ENCODE measurements around the gene BARD1.

- RRBS, result no CpG with 5 or more reads among the region's 7 CpGs
These were observed 245.6 kb downstream of the IKZF2 start for GRCh38 chr2:212905687-212906416.

- RRBS, result no CpG with 5 or more reads among the region's 3 CpGs
These were observed 47.3 kb downstream of the IKZF2 start for GRCh38 chr2:213104094-213104450.

DNA sequence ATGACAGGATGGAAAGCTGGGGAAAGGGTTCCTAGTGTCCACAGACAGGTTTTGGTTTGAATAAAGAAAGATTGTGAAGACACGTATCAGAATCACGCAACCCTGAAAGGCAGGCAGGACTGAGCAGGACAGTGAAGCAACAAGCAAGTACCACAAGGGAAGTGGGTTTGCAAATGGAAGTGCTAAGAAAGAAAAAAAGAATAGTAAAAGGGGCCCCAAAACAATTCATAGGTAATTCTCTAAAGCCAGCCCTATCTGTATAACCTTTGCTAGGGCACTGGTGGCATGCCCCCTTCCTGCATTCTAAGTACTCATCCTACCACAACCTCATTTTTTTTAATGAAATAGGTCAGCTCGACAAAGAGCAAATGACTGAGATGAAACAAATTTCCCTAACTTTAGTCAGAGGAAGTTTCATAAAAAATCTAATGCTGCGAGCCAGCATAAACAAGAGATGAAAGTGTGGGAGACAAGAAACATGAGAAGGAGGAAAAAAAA is 32.3 kb downstream of the IKZF2 start:
- RRBS, result no CpG with 5 or more reads among the region's 4 CpGs

- RRBS, result no CpG with 5 or more reads among the region's 12 CpGs
These were observed 126.0 kb downstream of the BARD1 start for GRCh38 chr2:214683467-214683951.

- RRBS, result under 1% methylated on average over 27 of the region's 113 CpGs
These were observed at the start of gene BARD1 for GRCh38 chr2:214809329-214810431. Gene BARD1, minus strand, starts transcription at chr2:214809683.

- RRBS, result no CpG with 5 or more reads among the region's 4 CpGs
These were observed 18.0 kb upstream of the ATIC start for GRCh38 chr2:215293796-215294420.

DNA sequence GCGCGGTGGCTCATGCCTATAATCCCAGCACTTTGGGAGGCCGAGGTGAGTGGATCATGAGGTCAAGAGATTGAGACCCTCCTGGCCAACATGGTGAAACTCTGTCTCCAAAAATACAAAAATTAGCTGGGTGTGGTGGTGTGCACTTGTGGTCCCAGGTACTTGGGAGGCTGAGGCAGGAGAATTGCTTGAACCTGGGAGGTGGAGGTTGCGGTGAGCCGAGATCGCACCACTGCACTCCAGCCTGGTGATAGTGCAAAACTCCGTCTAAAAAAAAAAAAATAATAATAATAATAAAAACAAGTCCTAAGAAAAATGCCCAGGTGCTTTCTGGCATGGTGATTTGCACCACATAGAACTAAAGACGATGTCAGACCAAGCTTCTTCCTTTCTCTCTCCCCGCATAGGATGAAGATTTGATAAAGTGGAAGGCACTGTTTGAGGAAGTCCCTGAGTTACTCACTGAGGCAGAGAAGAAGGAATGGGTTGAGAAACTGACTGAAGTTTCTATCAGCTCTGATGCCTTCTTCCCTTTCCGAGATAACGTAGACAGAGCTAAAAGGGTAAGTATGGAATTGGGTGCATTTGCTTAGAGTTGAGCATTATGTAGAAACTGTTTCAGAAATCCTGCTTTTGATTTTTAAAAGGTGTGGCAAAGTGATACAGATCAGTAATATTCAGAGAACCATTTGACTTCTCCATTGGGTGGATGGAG is 37.0 kb downstream of the ATIC start:
- RRBS, result no CpG with 5 or more reads among the region's 11 CpGs

- RRBS, result no CpG with 5 or more reads among the region's 3 CpGs
These were observed 18.5 kb downstream of the FN1 start for GRCh38 chr2:215417365-215417793.

DNA sequence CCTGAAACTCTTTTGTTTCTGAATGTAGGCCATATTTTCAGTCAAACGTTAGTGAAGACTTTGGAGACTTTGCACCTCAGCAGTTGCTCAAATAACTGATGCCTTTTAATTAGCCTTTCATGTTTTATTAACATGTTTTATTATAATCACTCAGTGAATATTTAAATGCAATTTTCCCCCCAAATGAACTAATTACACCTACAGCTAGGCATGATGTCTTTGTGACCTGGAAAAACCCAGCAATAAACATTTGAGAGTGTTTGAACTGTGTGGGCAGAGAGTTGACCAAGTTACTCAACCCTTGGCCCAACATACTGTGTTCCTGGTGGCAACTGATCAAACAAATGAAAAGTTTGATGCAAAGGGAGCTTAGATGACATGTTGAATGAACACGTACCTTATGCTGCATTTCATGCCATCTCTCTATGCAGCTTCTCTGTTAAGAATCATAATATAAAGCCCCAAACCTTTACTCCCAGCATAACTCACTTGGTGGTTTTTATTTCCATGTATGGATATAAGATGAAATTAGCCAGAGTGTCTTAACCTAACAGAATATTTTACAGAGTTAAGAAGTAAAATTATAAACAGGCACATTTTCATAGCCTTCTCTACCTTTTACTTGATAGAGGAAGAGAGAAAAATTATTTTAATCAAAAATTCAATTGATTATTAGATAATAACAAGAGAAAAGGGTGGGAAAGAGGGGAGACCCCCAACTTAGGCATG is 17.3 kb downstream of the FN1 start:
- RRBS, result no CpG with 5 or more reads among the region's 2 CpGs

- RRBS, result no CpG with 5 or more reads among the region's 11 CpGs
These were observed 7.8 kb downstream of the FN1 start for GRCh38 chr2:215428112-215428421.

DNA sequence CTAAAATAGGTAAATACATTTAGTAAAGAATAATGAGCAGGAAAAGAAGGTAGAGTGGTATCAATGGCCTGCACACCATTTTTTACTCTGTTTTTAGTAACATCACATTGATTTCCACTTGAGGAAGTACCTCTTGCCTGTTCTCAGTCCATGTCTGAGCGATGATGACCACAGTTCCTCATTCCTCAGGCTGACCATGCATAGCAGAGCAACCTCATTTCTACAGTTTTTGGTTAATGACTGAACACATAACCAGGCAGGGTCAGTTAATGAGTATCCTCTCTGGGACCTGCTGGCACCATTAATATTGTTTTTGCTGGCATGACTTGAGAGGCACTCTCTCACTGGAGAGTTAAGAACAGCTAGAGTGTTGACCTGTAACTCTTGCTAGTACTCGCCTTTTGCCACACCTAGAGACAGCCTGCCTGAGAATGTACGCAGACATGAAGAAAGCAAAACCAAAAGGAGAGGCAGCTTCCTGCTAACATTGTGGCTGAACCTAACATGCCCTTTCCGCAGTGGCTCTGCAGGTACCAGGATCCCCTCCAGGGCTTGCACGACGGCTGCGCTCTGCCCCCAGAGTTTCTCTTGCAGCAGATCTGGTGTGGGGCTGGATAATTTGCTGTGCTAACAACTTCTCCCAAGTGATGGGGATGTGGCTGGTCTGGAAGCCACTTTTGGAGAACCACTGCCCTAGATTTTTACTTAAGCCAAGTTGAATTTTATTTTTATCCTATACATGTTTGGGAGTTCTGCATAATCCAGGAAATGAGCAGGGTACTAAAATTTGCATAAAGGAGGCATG is 23.8 kb downstream of the PECR start:
- RRBS, result no CpG with 5 or more reads among the region's 7 CpGs

DNA sequence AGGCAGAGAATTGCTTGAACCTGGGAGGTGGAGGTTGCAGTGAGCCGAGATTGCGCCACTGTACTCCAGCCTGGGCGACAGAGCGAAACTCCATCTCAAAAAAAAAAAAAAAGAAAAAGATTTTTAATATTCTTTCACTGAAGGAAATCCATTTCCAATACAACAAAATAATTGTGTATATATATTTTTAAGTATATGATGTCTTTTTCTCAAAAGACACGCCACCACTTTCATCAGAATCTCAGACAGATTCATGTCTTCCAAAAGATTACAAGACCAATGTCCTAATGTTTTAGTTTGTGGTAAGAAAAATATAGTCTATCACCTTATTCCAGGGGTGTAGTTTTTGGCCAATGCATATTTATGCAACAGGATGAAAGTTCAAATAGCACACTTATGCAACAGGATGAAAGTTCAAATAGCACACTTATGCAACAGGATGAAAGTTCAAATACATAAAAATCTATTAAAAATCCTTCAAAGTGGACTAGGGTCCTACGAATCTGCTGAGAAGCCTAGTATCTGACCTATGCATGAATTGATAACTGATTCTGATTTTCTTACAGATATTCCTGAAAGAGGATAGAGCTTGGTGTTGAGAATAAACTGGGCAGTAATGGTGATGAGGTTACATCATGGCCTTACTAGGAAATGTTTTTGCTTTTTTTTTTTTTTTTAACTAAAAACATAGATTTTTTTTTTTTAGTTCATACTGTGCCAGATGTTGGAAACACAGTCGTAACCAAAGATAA is 2.9 kb downstream of the PECR start:
- RRBS, result no CpG with 5 or more reads among the region's 7 CpGs

DNA sequence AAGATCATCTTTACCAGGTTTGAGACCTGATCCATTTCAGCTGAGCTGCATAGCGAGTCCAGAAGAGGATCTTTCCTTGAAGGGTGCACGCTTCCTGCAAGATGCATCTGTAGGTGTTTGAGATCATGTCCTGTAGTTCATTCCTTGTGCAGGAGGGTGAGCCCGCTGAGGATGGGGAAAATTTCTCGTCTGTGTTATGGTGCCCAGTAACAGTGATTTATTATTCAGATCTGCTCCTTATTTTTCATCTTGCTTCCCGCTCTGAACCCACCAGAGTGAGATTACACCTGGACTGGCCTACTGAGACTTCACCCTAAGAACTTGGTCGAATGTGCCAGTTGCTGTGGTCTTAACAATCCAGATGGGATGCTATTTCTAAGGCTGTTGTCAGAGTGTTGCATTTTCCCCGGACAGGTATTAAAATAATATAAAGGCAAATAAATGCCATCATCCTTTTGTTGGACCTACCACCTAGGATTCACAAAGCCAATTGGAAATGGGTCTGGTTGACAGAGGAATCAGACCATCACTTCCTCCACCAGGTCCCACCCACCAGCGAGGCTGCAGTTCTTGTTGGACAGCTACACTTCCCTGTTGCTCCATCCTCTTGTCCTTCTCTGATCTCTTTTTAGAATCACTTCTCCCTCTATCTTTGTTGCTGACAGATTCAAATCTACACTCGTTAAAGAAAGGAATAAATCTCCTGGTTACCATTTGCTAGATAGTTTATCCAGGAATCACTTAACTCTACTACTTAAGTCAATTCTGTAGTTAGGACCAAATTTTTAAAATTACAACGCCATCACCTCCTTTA is 952 bp downstream of the TMEM169 start:
- RRBS, result no CpG with 5 or more reads among the region's 10 CpGs

- RRBS, result no CpG with 5 or more reads among the region's 7 CpGs
These were observed 4.7 kb downstream of the XRCC5 start for GRCh38 chr2:216113460-216114613.

- RRBS, result no CpG with 5 or more reads among the region's 12 CpGs
These were observed 70.4 kb downstream of the XRCC5 start for GRCh38 chr2:216179135-216180303.

GRCh38 chr2:216632228-216632955 is 828 bp upstream of the IGFBP2 start:
- RRBS, result no CpG with 5 or more reads among the region's 13 CpGs

DNA sequence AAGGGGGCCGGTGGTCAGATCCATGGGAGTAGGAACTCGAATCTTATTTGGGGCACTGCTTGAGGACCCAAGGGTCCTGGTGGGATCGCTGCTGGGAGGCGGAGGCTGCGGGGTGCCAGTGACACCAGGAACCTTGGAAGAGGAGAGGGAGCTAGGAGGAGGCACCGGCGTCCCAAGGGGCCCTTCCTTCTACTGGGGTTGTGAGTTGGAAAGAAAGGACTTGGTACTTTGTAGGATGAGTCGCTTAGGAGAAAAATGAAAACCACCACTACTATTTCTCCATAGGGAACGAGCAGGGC is 1.0 kb downstream of the IGFBP2 start:
- RRBS, result no CpG with 5 or more reads among the region's 9 CpGs

- RRBS, result no CpG with 5 or more reads among the region's 24 CpGs
These were observed 1.7 kb downstream of the IGFBP2 start for GRCh38 chr2:216634573-216635599.

DNA sequence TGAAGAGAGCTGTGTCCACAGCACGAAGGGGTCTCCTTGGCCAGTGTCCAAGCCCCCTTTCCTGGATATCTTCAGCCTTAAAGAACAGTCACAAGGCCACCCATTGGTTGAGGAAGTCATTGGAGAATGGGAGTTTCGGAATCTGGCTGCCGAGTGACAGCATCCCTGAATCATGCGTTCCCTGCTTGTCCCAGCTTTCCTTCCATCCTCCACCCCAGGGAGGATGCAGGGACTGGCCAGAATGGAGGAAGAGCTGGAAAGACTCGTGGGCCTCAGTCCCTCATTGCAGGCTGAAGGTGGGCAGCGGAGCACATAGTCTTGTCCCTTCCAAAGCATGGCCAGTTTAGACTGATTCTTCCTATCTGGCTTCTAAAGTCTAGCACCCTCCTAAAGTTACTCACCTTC is 20.8 kb downstream of the IGFBP5 start:
- RRBS, result no CpG with 5 or more reads among the region's 6 CpGs